ReNcell CX (cell line): ENCODE measurements around a stretch of chr13.

DNA sequence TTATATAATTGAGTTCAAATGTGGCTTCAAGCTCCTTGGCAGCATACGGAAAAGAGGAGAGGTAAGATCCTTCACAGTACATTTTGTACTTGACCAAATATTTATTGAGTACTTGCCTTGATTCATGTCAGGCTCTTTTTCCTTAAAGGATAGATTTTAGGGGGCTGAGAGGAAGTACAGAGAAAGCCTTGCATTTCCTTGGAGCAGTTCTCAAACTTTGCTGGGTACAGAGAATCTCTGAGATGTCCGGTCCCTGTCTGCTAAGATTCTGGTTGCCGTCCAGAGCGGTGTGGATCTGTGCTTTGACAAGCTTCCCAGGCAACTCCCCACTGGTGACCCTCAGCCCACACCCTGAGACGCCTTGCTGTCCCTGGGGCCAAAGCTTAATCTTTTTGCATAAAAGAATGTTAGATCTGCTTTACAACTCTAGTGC is 64.4 kb downstream of the DHRS12 start:
- PRO-cap, result no peak

- PRO-cap, result unidirectional peak, plus-strand start at chr13:51772930
Measured at GRCh38 chr13:51772604-51773190, 31.3 kb downstream of the DHRS12 start.

DNA sequence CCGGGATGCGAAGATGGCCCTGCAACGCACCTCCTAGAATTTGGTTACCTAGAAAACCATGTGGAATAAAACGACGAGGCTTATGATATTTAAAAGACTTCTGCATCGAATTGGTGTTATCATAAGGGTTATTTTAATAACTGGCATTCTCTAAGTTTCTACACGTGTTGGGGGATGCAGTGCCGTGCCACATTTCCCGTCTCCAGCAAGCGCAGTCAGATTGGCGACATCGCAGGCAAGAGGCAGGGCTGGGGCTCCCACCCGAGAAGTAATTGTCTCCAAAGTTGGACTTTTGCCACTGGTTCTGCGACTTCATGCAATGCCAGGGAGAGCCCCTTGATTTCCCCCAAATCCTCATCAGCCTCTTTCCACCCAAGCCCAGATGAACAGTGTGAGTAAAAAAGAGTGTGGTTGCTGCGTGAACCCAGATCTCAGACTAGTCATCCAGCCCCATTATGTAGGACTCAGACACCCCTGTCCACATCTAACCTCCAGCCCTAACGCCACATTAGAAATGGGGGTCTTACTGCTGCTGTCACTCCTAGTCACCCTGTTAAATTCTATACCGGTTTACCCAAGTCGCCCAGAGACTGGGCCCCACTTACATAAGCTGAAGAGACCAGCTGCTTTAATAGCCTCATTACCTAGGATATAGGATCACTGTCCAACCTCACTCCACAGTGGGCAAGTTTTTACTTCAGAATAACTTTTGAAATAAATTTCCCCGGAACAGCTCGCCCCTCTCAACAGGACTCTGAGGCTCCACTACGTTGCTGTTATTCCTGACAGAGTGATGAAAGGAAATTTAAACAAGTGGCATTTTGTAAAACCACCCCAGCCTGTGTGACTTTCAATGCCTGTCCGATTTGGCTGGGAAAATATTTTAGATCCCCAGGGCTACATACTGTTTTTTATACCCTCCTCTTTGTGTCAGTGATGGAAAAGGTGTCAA is 724 bp upstream of the DHRS12 start:
- PRO-cap, result no peak

DNA sequence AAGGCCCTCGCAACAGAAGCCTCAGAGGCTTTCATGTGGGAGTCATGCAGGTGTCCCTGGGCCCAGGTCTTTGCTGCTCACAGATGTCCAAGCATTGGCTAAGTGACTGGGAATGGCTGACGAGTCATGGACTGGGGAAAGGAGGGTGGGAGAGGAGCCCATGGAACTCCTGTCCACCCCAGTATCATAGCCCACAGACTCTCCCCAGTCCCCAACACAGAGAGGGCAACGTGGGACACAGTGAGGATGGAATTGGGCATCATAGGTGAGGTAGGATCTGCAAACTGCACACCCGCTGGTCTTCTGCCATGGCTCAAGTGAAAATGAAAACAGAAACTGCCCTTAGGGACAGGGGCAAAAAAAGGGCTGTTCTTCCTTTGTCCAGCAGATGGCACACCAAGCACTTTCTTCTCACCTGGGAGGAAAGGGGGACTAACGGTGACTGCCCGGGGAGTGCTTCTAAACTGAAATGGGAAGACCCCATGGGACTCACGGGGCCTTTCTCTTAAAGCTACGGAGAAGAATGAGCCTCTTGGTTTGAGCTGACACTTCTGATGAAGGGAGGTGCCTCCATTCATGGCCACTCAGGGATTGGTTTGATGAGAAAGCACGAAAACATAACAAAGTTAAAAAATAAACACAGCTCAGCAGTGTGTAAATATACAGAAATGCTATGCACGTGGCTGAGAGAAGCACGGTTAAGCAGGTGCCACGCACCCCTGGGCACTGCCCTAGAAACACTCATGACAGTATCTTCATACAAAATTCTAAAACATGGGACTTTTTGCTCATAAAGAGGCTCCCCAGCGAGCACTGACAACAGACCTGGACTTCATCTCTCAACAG is 11.2 kb upstream of the DHRS12 start:
- PRO-cap, result no peak

- PRO-cap, result no peak
Measured at GRCh38 chr13:51967611-51967798, 43.7 kb downstream of the ATP7B start.

- PRO-cap, result no peak
Measured at GRCh38 chr13:51967799-51968408, 43.3 kb downstream of the ATP7B start.

DNA sequence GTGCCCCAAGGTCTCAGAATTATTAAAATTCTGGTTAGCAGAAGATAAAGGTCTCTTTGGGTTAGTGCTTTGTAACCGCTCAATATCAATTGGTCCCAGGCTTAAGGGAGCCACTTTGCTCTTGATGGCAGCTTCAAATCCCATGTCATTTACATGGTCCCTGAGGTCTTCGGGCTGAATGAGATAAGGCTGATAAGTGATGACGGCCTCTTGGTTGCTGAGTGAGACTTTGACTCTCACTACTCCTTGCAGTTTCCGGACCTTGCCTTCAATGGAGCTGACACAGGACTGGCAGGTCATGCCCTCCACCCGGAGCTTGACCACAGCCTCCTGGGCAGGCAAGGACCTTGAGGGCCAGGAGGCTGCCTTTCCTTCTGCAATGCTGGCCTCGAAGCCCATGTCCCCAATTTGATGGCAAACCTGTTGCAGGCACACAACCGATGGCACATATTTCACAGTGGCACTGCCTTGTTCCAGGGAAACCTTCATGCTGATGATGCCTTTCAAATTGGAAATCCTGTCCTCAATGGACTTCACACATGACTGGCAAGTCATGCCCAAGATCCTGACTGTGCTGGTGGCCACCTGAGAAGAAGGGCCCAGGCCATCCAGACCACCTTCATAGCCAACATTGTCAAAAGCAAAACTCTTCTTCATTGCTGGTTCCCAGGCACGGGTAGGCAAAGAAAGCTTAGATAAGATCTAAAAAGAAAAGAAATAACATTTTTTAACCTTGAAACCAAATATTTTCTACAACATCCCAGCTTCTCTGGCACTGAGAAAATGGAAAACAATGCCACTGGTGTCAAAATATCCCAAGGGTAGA is 36.6 kb downstream of the ATP7B start:
- PRO-cap, result no peak

DNA sequence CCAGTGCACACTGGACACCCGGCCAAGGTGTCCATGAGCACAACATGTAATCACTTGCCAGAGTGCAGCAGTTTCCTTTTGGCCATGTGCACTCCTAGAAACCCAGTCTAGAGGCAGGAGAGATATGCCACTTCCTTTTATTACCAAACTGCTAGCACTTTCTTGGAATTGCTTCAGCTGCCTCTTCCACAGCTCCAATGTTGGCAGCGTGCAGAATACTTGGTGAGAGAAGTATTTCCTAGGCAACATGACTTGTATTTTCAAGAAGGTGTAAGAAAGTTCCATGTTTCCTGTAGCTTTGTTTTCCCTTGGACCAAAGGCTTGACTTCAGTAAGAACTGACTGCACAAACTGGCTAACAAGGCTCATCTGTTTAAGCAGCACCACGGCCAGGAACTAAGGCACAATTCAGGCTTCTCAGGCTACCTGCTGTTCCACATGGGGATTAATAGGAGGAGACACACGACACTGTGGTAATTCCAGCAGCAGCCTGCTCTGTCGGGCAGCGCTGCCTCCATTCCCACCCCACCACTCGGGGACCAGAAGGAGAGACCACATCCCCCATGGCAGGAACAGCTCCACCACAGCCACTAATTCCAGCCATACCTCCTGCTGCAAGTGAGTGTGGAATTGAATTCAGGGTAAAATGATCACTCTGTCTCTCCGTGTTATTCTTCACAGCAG is 15.2 kb downstream of the ATP7B start:
- PRO-cap, result no peak

- PRO-cap, result no peak
Measured at GRCh38 chr13:52030044-52030371, 5.5 kb downstream of the UTP14C start.

DNA sequence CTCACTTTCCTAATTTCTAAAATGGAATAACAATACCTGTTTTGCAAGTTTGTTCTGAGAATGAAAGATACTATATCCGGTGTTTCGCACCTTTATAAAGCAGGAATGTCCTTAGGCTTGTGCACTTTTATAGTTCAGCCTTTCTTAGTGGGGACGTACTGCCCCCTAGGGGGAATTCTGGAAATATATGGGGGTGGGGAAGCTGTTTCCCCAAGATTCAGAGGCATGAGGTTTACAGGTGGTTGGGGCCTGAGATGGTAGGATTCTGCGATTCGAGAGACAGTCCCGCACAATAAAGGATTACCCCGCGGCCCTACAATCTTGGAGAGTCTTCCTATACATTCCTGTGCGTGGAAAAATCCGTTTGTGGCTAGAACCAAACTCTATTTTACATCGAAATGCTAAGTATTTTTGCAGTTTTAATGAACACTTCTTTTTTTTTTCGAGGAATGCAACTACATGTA is 1.1 kb downstream of the NEK5 start:
- PRO-cap, result no peak

DNA sequence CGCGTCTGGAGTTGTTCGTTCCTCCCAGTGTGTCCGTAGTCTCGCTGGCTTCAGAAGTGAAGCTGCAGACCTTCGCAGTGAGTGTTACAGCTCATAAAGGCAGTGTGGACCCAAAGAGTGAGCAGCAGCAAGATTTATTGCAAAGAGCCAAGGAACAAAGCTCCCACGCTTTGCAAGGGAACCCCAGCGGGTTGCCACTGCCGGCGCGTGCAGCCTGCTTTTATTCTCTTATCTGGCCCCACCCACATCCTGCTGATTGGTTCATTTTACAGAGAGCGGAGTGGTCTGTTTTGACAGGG is 1.4 kb upstream of the THSD1 start:
- PRO-cap, result no peak

GRCh38 chr13:52454389-52454865 is 851 bp upstream of the CKAP2 start:
- PRO-cap, result no peak

DNA sequence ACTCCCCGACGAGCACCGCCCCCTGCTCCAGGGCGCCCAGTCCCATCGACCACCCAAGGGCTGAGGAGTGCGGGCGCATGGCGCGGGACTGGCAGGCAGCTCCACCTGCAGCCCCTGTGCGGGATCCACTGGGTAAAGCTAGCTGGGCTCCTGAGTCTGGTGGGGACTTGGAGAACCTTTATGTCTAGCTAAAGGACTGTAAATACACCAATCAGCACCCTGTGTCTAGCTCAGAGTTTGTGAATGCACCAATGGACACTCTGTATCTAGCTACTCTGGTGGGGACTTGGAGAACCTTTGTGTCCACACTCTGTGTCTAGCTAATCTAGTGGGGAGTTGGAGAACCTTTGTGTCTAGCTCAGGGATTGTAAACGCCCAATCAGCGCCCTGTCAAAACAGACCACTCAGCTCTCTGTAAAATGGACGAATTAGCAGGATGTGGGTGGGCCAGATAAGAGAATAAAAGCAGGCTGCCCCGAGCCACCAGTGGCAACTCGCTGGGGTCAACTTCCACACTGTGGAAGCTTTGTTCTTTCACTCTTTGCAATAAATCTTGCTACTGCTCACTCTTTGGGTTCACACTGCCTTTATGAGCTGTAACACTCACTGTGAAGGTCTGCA is 404.7 kb upstream of the PRR20A start:
- PRO-cap, result no peak

DNA sequence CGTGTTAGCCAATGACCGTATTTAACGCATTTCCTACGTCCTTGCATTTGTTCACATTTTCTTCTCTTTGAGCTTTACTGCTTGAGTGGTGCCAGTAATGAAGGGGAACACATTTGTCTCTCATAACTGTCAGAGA is 821.2 kb downstream of the DIAPH3 start:
- PRO-cap, result no peak

DNA sequence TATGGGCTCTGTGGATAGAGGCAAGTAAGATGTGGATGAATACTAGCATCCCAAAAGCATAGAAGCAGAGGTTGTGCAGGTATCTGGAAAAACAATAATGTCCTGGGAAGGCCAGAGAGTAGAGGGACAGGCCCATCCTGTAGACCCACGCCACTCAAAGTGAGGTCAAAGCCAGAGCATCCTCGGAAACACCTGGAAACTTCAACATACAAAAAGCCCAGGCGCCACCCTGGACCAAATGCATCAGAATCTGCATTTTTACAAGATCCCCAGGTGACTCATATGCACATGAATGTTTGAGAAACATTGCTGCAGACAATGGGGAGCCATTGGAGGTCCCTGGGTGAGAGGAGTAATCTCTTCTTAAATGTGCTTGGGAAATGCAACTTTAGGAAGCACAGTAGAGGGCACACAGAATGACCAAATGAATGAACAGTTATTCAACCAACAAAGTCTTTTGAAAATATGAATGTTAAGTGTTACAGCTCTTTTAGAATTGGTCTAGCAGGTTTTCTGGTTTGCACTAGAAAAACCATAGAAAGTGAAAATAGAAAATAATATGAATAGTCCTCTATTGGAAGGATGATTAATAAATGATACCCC is 684.0 kb downstream of the DIAPH3 start:
- PRO-cap, result no peak

GRCh38 chr13:60397675-60398328 is 782 bp downstream of the TDRD3 start:
- PRO-cap, result no peak

- PRO-cap, result no peak
Measured at GRCh38 chr13:65830894-65831268, 1399.3 kb downstream of the PCDH9 start.

DNA sequence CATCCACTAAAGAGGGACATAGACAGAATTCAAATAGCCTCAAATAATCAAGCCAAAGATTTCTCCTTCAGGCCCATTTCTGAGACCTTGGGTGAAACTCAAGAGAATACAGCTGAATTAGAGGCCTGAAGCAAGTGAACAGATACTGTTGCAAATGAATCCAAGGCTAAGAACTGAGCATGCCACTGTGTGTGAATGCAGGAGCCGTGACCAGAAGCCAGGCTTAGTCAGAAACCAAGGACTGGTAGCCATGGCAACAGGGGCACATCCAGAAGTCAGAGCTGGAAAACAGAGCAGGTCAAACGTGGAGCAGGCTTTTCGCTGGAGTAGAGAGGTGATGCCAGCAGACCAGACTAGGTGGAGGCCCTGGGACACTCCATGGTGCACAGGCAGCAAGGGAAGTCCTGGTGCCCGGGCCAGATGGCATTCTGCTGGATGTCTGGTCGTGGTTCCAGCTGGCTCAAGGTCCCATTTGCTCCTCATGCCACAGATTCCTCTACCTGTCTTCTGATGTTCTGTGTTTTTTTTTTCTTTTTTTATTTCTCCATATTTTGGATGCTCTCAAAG is 564.1 kb downstream of the PCDH9 start:
- PRO-cap, result no peak

DNA sequence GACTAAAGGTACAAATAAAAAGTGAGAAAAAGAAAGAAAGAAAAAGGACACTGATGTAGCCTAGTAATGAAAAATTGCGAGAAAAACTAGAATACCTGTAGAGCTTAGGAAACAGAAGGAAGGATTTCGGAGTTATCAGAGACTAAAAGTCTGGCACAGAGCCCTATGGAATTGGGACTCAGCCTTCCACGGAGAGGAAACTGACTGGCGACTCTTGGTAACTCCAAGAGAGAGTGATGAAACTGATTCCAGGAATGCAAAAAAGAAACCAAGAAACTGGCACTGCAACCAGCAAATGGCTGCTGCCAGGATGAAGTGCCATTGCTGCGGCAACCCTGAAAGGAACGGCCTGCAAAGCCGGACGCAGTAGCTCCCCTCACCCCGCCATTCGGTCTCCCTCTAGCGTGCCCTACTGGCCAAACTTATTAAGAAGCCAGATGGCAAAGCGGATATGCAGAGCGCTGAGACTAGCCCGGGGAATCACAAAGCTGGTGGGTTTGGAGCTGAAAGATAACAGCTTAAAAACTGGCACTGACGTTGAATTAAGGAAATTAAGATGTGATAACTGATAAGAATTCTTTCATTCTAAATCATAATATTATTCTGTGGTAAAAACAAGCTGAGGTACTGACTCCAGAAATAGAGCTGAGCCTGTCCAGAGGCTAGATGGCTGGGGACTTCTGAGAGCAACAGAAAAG is 236.0 kb downstream of the PCDH9 start:
- PRO-cap, result no peak

GRCh38 chr13:66994994-66995156 is 235.3 kb downstream of the PCDH9 start:
- PRO-cap, result no peak